GM12892 (cell line): ENCODE data around the genes CEP126 and BIRC3.

DNA sequence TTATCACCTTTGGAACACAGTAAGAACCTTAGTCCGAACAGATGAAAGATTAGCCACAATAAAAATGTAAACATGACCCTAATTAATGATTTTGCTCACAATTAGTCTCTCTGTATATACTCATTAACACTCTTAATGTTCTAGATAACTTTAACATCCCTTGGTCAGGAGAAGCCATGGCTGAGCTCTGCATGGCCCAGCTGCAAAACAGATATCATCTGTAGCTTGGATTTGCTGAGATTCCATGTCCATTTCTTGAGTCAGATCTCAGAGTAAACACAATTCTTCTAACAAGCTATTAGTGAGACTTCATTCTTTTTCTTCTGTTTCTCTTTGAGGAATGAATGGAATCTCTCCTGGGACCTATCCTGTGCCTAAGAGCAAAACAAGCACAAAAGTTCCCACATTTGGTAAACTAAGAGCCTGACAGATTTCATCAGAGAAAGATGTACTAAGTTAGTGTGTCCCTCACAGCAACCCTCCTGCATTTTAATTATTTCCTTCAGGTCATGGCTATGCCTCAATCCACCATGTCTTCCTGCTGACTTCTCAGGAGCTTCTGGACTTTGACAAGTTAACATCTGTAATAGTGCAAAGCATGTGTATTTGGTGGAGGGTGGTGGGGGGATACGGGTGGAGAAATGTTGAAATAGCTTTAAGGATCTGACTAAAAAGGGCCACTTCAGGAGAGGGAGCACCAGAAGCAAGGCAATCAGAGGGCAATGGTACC, 142.7 kb downstream of the MAML2 start:
- RRBS, result no CpG with 5 or more reads among the region's 2 CpGs

DNA sequence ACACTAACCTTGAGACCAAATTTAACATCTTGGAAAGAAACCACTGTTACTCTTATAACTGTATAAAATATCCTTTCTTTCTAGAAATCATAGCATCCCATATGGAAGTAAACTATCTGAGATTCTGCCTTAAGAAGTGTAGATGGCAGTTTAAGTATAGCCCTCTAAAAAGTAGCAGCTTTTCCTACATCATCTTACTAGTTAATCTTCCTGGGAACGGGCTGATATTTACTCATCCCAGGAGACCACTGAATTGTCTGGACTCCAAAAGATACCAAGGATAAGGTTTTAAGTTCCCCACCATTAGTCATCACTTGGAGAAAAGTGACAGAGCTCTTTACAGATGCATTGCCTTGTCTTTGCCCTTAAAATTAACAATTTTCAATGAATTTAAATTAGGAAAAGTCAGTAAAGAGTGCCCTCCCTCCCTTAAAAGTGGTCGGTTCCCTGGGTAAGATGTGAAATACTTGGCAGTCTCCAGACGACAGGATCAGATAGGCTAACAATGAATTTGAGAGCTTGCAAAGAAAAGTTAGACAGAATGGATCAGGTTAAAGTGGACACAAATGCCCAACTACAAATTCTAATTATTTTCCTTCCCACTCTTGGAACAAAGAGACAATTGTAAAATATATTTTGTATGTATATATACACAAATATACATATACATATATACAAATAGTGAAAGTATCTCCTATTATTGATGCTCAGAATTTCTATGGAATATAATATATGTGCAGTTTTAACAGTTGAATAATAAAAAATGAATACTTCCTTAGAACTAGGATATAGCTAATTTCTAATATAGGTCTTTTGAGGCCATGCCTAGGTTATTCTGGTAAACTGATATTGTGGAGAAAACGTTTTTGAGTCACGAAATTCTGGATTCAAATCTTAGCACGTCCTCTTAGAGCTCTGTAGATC, 129.3 kb downstream of the MAML2 start:
- RRBS, result no CpG with 5 or more reads among the region's 6 CpGs

- RRBS, result no CpG with 5 or more reads among the region's 11 CpGs
Measured at GRCh38 chr11:96255269-96255980, 87.6 kb downstream of the MAML2 start.

DNA sequence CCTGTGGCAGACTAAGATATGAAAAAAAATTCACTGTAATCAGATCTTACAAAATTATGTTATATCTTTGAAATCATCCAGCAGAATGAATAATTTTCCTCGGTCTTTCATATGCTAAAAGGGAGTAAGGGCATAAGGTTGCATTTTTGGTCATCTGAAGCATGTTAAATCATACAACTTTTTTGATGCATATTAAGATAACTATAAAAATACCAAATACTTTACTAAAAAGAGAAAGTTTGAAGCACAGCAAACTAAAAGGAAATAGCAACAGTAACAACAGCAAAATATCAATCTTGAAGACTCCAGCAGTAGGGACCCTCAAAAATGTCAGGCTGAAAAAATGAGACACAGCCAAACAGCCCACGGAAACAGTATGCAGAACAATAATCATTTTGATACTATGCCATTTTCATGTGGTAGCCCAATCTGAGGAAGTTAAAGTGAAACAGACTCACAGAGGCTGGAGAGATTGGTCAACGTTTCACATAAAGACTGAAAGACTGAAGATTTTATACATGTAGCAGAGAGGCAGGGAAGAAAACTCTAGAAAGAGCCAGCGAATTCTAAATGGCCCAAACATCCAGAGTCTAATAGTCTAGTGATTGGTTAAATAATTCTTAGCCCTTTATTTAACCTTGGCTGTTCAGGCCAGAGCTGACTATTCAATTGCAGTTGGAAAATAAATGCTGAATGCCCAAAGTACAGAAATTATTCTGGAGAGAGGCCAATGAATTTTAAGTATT, 49.5 kb downstream of the MAML2 start:
- RRBS, result no CpG with 5 or more reads among the region's 4 CpGs

GRCh38 chr11:96303788-96304471, 39.1 kb downstream of the MAML2 start:
- RRBS, result no CpG with 5 or more reads among the region's 3 CpGs

DNA sequence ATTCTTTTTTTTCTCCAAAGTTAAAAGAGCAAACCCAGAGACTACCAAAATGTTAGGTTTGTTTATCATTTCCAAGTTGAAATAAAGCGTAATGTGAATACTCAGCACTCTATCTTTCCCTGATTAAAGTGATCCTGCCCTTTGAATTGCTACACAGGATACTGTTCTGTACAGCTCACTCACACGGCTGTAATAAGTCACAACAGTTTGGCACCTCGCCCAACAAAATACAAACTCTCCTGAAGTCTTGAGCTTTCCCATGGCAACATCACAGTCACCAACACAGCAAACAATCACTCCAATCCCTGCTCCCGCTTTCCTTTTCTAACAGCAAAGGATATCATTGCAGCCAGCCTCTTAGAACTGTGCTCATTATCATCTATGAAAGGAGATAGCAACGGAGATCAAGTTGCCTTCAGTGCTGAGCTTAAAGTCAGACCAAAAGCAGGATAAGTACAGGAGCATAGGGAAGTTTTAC, 36.1 kb downstream of the MAML2 start:
- RRBS, result no CpG with 5 or more reads among the region's 5 CpGs

GRCh38 chr11:96308883-96309407, 34.0 kb downstream of the MAML2 start:
- RRBS, result no CpG with 5 or more reads among the region's 1 CpG

- RRBS, result no CpG with 5 or more reads among the region's 1 CpG
Measured at GRCh38 chr11:96906835-96907108, 517.0 kb downstream of the JRKL start.

DNA sequence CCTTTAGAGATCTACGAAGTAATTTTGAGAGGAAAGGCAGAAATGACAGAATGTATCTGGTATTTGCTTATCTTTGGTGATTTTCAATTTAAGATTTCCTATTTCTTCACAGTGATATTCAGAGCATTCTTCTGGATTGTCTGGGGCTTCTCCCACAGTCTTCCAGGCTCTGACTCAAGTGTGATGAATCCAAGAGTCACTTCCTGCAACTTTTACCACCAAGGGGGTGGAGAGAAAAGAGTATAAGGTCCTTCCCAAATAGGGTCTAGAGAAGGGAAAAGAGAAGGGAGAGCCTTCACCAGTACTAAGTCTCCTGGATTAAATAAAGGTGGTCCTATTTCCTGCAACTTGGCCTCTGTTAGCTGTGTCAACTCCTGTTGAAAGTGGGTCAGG, 1054.6 kb upstream of the CNTN5 start:
- RRBS, result no CpG with 5 or more reads among the region's 1 CpG

DNA sequence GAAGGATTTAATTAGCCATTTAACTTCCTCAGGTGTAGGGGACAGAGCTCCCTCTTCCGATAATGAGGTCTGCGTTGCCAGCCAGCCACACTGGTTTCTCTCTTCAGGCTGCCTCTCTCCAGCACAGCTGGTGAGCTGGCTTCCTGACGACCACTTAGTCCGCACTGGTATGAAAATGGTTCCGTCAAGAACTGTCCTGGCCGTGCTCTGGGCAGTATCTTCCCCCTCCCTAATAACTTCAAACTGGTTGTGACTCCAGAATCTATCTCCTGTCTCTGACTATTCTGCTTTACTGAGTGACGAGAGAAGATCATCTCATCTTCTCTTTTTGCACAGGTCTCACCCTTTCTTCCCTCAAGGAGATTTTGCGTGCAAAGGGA, 49.2 kb downstream of the CNTN5 start:
- RRBS, result no CpG with 5 or more reads among the region's 8 CpGs

DNA sequence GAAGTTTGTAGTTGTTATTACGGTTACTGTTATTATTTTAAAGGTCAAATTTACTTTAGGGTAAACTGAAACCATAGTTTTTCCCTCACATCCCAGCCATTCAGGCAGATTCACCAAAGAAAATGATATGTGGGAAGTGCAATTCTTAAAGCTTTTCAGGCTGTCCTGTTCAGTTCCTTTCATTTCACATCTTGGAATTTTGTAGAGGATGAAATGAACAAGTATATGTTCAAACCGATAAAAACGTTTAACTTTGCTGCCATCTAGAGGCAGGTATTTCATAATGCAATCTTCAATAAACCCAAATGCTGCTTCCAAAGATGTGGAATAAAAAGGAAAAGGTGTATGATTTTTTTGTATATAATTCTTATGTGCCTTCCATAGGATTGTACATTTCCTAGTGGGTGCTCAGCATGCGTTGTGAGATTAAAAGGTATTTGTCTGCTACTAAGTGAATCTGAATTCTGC, 199.5 kb downstream of the PGR start:
- RRBS, result no CpG with 5 or more reads among the region's 4 CpGs

GRCh38 chr11:101407262-101407674, 176.5 kb downstream of the TRPC6 start:
- RRBS, result no CpG with 5 or more reads among the region's 2 CpGs

DNA sequence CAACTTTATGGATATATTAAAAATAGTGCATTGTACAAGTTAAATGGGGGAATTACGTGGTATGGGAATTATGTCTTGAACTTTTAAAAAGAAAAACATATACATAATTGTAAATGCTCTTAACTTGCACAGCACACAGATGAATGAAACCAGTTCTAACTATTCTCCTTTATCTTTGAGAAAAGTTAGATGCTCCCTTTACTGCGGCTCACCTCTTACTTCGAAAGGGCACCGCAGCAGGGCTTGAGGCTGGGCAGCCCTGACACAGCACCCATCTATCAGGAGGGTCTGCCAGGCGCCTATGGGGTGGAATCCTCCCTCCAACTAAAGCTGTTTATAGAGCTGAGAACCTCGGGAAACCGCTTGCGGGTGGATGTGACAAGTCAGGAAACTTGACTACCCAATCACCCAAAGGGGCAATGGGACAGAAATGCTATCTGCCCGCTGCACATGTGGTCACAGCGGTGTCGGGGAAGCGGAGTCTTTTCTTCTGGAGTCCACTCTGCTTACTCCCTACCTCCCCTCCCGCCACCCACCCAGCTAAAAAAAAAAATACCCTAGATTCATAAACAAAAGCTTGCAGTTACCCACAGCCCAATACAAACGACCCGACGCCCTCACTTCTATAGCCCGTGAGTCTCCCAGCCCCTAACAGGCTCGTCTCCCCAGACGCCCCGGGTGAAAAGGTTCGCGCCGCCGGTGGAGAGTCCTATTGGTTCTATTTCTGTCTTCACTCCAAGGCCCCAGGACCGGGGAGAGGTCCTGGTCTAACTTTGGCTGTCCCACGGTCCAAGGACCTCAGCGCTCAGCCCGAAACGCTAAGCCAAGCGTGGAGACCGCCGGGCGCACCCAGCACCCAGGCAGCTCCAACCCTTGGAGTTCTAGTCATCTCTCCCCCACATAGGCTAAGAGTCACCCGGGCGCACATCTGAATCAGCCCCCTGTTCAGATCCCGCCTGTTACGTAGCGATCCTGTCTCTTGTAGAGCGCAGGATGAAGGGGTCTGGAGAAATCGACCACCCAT, 1.5 kb downstream of the TRPC6 start:
- RRBS, result 28% methylated on average over 4 of the region's 40 CpGs

DNA sequence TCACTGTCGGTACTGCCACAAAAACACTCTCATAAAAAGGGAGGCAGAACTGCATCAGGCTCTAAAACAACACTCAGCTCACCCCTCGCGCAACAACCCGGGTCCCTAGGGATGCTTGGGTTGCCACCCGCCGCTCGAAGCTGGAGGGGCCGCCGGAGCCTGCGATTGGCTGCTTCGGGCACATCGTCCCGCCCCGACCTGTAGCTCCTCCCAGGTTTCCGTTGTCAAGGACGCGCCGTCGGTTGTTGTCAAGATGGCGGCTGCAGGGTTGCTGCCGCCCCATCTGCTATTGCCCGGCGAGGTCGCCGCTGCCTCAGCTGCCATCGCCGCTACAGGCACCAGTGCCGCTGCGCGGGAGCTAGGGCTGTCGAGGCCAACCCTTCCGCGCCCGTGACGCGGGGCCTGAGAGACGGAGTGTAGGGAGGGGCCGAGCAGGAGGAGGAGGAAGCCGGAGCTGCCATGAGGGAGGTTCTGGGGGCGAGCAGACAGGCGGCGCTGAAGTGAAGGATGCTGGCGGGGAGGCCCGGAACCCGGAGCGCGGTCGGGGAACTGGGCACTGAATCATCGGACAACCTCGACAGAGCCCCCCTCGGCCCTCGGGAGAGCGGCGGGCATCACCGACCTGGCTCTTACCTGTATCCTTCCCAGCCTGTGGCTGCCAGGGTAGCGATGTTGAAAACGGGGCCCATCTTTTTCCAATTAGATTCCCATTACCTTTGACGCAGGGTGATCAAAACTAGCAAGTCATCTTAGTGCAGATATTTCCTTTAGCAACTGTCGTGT, at the start of gene CEP126:
CEP126 (plus strand) TSS at position 233 of the 783 bp plus-strand sequence.
- RRBS, result 2% methylated on average over 12 of the region's 59 CpGs

DNA sequence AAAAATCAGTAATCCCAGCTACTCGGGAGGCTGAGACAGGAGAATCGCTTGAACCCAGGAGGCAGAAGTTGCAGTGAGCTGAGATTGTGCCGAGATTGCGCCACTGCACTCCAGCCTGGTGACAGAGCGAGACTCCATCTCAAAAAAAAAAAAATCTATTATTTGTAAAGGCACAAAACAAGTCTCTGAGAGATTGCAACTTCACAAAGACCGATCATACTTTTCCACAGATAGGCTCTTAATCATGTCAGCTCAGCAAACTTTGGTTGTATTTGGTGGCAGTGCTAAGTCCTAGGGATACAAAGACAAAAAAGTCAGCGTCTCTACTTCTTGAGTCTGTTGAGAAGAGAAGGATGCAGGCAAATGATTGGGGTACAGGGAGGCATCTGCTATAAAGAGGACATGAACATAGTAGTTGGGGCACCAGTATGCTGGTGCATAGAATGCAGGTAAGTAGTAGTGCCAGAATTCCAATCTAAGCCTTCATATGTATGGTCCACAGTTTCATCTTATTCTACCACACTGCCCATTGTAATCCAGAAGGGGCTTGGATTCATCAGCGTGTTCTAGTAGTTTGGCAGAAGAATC, 64.3 kb downstream of the YAP1 start:
- RRBS, result no CpG with 5 or more reads among the region's 8 CpGs

DNA sequence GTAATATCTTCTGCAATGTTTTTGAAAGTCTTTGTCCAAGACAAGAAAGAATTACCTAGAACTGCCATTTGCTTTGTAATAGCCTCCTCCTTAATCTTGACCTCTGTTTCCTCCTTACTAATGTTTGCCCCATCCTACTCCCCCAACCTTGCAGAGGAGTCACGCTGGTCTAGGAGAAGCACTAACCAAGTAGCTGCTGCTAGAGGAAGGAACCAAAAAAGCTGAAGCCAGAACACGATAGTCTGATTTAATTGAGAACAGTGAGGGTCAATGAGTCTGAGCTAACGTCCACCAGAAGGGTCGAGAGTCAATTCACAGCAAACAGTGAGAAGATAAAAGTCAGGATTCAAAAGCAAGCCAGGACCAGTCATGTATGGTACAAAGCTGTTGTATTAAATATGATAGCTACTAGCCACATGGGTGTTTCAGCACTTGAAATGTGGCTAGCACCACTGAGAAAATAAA, 10.0 kb upstream of the BIRC3 start:
- RRBS, result no CpG with 5 or more reads among the region's 4 CpGs

DNA sequence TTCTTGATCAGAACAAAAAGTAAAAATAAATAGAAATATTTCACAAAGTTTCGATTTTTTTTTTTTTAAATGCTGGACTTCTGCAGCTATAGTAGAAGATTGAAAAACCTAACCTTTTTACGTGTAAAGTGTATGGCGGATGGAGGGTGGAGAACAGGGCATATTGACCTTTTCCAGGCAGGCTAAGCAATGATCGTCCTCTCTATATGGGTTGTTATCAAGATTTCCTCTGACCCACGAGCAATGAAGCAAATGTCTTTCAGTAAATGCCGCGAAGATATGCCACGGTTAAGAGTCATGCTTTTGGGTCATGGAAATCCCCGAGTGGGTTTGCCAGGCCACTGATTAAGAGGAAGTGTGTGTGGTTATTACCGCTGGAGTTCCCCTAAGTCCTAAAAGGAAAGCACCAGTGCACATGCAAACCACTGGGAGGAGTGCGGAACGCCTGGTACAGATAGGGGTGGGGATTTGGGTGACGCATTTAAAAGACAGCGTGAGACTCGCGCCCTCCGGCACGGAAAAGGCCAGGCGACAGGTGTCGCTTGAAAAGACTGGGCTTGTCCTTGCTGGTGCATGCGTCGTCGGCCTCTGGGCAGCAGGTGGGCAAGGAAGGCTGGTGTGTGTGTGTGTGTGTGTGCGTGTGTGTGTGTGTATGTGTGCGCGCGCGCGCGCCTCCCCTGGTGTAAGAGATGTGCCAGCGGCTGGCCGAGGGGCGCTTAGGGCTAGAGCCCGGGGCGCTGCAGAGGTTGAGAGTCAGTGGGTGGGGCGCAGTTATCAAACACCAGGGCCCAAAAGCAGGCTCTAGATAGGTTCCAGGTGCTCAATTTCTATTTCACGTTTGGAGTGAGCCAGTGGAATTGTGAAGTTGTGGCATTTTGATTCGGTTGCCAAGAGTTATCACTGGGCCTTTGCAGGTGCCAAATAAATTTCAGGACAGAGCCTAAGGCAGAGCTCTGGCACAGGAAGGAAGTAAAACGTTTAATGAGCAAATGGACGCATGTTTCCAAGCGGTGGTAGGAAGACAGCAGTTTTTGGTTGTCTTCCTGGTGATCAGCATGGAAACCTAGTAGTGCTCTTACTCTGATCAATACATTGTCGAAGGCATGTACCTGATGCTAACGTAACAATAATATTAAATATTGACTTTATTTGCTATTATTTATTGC, at the start of gene BIRC3:
BIRC3 (plus strand) TSS at position 512 of the 1,166 bp plus-strand sequence.
- RRBS, result no CpG with 5 or more reads among the region's 43 CpGs

DNA sequence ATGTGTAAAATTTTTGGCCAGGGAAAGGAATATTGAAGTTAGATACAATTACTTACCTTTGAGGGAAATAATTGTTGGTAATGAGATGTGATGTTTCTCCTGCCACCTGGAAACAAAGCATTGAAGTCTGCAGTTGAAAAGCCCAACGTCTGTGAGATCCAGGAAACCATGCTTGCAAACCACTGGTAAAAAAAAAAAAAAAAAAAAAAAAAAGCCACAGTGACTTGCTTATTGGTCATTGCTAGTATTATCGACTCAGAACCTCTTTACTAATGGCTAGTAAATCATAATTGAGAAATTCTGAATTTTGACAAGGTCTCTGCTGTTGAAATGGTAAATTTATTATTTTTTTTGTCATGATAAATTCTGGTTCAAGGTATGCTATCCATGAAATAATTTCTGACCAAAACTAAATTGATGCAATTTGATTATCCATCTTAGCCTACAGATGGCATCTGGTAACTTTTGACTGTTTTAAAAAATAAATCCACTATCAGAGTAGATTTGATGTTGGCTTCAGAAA, 5.4 kb downstream of the BIRC3 start:
- RRBS, result no CpG with 5 or more reads among the region's 2 CpGs

- RRBS, result no CpG with 5 or more reads among the region's 6 CpGs
Measured at GRCh38 chr11:102602992-102603573, 22.0 kb downstream of the MMP20 start.

DNA sequence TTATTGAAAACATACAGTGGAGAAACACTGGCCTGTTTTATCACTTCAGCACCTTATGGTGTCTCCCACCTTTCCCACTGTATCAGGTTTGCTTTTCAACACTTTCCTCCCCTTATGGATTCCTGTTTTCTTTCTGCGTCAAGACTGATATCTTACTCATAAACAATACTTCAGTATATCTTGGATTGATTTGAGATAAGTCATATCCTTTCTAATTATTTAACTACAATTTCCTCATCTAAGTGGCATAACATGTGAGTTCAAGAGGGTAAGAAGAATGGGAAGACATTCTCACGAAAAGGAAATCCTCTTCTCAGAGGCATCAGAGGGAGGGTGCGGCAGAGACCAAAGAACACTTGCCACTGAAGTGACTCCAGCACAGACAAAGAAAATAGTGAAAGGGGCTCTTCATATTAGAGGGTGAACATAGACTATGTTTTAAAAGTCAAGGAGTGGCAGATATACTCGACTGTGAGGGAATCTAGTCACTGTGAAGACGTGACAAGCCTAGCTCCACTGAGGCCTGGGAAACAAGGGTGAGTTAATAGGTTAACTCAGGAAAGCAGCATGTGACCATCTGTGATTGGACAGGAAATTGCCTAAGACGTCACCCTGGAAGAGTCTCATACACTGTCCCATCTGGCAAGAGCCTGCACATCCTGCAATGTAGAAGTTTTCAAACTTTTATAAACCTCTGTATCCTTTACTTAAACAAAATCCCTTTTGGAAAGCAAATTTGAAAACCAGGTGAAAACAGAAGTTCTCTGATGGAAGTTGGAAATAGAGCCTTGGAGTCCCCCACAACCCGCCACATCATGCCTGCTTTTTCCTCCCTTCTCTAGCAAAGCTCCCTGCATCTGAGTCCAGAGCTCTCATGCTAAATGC, 1.8 kb upstream of the MMP1 start:
- RRBS, result no CpG with 5 or more reads among the region's 7 CpGs